ENCODE results near the gene MYH15.

- PRO-cap, result no peak
Observed at GRCh38 chr3:105798736-105799061, 70.1 kb downstream of the CBLB start.

GRCh38 chr3:105823744-105824825 lies 44.7 kb downstream of the CBLB start:
- PRO-cap, result no peak
- RRBS, 2 experiments, result no CpG with 5 or more reads among the region's 6 CpGs

- PRO-cap, result bidirectional peak, plus-strand start at chr3:105868596, minus-strand start at chr3:105868539
- RRBS, 2 experiments, result 1% methylated on average over 6 of the region's 36 CpGs
Observed at GRCh38 chr3:105867891-105868672, 730 bp downstream of the CBLB start.

DNA sequence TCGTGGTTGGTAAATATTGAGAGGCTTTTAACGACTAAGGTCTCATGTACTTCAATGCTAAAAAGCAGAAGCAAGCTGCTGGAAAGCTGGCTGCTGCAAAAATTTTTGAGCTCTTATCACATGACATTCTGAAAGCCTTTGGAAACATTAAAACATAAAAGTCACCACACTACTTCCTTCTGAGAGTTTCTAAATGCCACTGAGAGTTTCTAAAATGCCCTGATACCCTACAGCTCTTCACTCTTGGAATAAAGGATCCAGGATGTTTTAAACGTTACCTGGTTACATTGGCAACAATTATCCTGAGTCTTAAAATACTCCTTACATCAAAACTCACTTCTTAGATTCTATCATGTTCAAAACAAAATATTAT lies 39.0 kb upstream of the CBLB start:
- PRO-cap, result no peak
- RRBS, 2 experiments, result no CpG with 5 or more reads among the region's 3 CpGs

GRCh38 chr3:106912857-106913786 lies 464.1 kb upstream of the CCDC54 start:
- PRO-cap, result no peak
- RRBS, 2 experiments, result no CpG with 5 or more reads among the region's 15 CpGs

DNA sequence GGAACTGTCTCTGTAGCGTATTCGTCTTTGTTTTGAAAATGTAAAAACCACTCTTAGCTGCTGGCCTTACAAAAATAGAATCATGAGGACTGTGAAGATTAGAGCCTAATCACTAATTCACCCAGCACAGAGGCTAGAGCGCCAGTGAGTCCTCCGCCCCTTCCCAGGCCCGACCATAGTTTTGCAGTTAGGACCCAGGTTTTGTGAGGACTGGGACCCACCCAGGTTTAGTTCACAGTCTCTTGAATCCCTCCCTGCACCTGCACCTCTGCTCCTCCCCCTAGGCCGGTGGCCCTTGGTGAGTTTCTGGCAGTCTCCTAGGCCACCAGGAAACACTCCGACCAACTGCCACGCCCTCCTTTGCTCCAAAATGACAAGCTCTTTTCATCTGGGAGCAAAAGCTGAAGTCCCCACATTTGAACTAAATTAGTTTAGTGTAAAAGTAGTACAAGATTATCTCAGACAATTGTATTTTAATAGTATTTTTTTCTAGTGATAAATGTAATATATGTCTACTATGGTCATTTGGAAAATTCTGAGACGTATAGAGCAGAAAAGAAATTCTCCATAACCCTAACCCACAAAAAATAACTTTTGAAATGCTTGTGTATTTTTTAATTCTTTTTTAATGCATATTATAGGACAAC lies 135.9 kb upstream of the CCDC54 start:
- PRO-cap, result unidirectional peak, minus-strand start at position 183 of the sequence; unidirectional peak, minus-strand start at position 270 of the sequence
- RRBS, 2 experiments, result no CpG with 5 or more reads among the region's 9 CpGs

- PRO-cap, result no peak
- RRBS, 2 experiments, result no CpG with 5 or more reads among the region's 5 CpGs
Observed at GRCh38 chr3:107548974-107549980, 26.5 kb downstream of the BBX start.

DNA sequence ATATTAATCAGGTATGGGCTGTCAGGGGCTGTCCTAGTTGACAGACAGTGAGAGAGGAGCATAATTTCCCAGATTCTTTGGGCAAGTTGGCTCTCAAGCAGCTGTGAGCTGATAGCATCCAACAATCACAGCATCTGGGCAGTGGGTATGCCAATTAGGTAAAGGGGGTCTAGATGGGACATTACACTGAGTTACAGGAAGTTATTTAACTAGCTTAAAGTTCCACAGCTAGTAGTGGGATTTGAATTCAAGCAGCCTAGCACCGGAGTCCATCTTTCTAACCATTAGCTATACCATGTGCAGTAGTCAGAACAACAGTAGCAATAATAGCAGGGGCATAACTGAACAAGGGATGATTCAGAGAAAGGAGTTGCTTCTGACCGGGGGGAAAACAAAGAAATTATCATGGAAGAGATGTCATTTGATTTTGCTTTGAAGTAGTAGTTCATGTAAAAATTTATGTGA lies 35.8 kb downstream of the BBX start:
- PRO-cap, result no peak
- RRBS, 2 experiments, result 100% methylated on average over 1 of the region's 2 CpGs; no CpG with 5 or more reads in 1 of the 2 experiments

DNA sequence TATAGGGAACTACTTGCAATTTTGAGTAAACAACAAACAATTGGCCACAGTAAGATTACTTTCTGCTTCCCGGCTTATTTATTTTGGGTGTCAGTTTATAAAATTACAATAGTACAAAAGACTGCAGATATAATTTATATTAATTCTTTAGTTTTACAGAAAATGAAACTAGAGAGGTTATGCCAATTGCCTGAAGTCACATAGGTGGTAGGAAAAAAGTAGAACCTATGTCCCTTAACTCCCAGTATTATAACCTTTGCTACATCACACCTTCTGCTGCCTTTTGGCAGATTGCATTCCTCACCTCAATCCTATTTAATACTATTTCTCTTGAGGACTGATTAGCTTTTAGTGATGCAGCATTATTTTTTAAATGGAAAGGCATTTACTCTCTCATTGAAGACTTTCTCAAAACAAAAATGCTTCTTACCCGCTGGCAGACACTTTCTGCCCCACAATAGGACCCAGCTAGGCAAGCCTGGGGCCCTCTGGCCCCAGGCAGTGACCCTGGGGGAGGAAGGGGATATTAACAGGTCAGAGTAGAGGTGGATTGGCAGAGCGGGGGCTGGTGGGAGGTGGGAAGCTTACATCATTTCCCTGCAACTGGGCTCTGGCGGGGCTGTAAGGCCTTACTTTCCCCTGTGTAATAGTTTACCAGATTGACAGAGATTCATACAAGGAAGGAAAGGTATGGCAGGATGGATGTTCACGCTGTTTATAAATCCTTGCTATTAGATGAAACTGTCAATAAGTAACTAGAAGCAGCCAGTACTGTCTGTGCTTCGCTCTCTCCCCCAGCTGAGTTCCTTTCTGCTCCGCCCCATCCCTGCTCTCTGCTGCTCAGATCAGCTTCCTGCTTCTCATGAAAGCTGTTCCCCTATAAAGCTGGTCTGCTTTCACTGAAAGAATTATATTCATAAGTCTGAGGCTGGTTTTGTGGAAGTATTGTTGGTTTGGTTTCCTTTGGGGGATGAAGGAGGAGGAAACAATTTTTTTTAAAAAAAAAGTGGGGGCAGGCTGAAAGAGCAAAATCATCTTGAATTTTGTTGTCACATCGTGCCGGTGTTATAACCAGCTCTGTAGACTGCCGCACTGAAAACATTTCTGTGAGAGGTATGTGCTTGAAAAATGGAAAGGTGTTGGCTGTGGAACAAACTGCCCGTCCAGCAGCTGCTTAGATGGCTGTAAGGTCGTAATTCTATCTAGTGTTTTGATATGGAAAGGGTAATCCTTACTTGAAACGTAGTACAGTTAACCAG lies 76.1 kb downstream of the BBX start:
- PRO-cap, result bidirectional peak, plus-strand start at position 910 of the sequence, minus-strand start at position 835 of the sequence
- RRBS, 2 experiments, result no CpG with 5 or more reads among the region's 13 CpGs

DNA sequence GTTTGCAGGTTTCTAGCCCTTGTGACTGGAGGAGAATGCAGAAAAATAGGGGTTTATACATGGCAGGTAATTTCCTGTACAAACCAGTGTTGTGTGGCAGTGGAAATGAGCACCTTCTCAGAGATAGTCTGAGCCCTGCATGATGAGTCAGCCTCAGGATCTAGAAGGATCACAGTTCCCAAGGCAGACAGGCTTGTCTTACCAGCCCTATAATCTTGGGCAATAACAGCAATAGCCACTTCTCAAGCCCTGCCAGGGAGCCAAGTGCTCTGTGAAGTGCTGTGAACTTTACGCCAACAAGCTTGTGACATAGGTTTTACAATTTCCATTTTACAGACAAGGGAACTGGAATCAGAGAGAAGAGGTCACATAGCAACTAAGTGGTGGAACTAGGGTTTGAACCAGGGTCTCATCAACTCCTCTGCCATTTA lies 89.4 kb downstream of the CD47 start:
- PRO-cap, result no peak
- RRBS, 2 experiments, result no CpG with 5 or more reads among the region's 1 CpG

DNA sequence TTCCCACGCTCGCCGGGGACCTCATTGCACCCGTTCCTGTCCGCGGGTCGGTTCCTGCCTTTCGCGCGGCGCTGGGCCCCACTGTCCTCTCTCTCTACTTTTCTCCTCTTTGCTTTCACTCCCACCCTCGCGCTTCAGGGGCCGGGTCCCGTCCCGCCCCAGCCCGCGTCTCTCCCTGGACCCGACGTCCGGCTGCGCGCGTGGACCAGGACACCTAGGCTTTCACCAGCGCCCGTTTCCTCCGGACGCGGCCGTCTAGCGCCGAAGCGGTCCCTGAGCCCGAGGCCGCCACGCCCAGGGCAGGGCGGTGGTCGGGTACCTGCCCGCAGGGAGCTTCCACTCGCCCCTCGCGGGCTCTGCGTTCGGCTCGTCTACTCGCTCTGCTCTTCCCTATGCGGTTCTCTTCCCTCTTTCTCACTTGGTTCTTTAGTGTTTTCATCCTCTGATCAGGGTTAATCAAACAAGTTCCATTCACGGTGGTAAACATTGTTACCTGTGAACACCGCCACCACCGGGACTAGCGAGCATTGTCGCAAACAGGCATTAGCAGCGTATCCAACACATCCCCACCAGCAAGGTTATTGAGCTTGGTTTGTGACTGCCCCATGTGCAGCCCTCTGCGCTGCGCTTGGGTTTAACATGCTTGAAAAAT lies 614 bp upstream of the CD47 start:
- PRO-cap, result no peak
- RRBS, 2 experiments, result 58 to 90% methylated on average over 14 of the region's 55 CpGs

DNA sequence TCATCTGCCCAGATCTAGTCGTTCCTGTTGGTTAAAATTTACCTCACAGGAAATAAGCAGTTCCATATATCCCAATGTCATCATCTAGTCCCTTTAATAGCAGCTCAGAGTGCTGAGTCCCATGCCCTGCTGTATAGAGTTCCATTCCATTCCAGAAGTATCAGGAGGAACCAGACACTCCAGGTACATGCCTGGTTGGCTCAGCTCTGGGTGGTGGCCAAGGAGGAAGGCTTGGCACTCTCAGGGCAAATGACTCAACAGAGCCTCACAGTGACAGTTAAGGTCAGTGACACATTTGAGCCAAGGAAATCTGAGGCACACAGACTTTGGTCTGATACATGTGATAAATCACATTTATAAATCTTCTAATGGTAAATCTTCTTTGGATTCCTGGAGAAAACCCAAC lies 9.1 kb downstream of the HHLA2 start:
- PRO-cap, result no peak
- RRBS, 2 experiments, result no CpG with 5 or more reads among the region's 1 CpG

GRCh38 chr3:108407805-108408469 lies 102.5 kb downstream of the MYH15 start:
- PRO-cap, result no peak
- RRBS, 2 experiments, result no CpG with 5 or more reads among the region's 3 CpGs

DNA sequence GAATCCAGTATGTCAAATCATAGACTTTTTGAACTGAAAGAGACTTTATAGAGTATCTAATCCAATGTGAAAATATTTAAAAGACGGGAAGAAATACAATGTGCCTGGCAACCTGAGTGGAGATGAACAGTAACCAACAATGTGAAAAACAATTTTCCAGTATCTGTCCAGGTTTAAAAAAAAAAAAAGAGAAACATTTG lies 32.0 kb downstream of the MYH15 start:
- PRO-cap, result no peak
- RRBS, 2 experiments, result no CpG with 5 or more reads among the region's 1 CpG

DNA sequence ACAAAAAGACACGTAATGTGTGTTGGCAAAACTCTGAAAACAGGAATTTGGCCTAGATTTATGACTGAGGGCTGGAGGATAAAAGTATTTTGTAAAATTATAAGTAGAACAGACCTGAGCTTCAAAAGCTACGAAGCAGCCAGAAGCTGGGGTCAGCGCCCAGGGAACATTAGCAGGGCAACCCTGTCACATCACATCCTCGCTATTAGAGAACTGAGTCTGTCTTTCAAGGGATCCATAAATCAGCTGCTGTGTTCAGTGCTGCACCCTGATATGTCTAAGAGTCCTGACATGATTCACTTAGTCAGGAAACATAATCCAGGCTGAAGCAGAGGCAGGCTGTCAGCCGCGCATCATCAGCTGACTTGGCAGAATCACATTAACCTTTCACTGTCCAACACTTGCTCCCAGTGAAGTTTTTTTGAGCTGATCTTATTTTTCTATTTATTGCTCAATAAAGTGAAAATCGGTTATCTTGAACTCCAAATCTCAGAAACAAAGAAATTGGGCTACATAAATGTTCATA lies 23.5 kb downstream of the MYH15 start:
- PRO-cap, result no peak
- RRBS, 2 experiments, result no CpG with 5 or more reads among the region's 7 CpGs

DNA sequence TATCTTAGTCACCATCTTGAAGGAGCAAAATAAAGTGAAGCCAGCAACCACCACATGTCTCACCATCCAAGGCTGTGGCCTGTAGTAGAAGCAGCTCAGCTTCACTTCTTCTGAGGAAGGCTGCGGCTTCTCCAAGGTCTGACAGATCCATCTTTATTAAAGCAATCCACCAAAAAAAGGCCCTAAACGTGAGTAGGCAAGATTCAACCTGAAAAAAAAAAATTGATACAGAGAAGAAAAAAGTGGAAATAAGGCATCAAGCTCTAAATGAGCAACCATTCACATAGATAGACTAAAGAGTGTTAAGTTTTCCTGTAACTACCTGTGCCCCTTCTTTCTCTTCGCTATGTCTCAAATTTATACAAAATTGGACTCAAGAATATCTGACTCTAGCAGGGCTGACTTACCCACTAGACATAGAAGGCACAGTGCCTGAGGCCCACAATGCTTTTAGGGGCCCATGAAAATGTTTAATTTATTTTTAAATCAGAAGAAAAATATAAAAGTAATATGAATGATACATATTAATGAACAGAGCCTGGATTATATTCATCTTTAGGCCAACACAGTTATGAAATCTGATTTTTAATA lies at the start of gene MYH15:
Gene MYH15, minus strand, starts transcription at position 217 of the 591 bp plus-strand sequence.
- PRO-cap, result no peak
- RRBS, 2 experiments, result no CpG with 5 or more reads among the region's 3 CpGs

- PRO-cap, result no peak
- RRBS, 2 experiments, result no CpG with 5 or more reads among the region's 2 CpGs
Observed at GRCh38 chr3:109133044-109133506, 3.4 kb upstream of the C3orf85 start.

- PRO-cap, result no peak
- RRBS, 2 experiments, result no CpG with 5 or more reads among the region's 4 CpGs
Observed at GRCh38 chr3:109189029-109189352, 52.5 kb downstream of the C3orf85 start.

GRCh38 chr3:109356064-109356866 lies 18.9 kb upstream of the DPPA4 start:
- PRO-cap, result no peak
- RRBS, 2 experiments, result no CpG with 5 or more reads among the region's 7 CpGs

DNA sequence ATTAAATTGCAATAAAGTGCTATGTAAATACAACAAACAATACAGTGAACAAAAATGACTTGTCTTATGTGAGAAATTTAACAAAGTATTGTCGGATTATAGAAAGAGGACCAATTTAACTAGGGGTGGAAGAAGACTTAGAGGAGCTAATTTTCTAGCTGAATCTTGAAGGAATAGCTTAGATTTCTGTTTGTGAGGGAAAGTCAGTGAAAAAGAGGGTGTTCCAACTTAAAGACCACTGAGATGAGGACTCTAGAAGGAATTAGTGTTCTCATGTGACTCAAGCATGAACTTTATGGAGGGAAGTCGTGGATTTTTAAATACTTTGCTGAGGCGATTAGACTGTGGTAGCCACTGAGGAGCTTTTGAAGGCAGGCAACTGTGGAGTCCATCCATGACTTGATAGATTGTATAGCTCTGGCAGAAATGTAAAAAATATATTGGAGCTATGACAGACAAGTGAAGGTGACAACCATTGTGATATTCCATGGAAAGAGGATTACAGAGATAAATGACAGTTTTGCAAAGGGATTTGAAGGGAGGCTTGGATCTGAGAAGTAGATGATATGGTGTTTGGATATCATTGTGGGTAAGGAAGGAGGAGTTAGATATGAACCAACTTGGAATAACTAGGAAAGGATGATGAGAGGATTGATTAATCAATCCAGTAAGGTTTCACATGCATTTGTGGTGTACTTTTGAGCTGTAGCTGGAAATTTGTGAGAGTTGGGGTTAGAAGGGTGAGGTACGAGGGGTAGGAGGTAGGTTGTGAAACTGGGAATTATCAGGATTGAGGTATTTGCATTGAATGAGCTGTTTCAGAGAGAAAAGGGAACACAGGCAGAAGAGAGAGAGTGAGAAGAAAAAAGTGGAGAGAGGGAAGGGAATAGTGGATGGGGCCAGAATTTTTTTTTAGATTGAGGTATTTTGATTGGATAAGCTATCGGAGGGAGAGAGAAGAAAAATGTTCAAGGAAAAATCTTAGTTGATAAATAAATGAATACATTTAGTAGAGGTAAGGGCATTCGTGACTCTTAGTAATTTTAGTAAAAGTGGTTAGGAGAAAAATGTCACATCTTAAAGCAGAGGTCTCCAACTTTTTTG lies 10.3 kb downstream of the NECTIN3 start:
- PRO-cap, result no peak
- RRBS, 2 experiments, result no CpG with 5 or more reads among the region's 6 CpGs